Caco-2 (cell line): ENCODE results near the genes HNRNPUL2, NXF1 and STX5.

GRCh38 chr11:61910732-61911267, 6.6 kb downstream of the RAB3IL1 start:
- PRO-cap, result no peak
- RRBS, result no CpG with 5 or more reads among the region's 3 CpGs

DNA sequence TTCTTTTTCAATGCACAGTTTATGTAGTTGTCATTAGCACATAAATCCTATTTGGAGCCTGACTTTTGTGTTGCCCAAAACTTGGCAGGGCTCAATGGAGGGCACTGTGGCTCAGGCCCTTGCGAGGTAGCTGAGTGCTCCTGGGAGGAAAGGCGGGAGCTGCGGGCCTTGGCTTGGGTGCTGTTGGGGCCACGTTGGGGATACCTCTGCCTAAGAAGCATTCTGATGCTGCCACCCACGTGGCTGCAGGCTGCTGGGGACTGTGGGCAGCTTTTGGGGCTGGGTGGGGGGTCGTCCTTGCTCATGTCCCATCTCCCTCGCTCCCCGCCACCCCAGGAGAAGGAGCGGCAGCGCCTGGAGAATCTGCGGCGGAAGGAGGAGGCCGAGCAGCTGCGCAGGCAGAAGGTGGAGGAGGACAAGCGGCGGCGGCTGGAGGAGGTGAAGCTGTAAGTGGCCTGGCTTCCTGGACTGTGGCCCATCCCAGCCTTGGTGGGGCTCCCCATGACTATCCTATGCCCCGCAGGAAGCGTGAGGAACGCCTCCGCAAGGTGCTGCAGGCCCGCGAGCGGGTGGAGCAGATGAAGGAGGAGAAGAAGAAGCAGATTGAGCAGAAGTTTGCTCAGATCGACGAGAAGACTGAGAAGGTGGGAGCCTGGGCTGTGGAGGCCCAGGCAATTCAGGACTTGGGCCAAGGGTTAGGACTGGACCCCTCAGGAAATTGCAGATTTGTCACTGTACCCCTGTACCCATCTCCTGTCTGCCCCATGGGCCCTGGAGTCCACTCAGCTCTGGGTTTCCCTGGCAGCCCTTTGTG, 21.0 kb downstream of the INCENP start:
- PRO-cap, result no peak
- RRBS, result no CpG with 5 or more reads among the region's 26 CpGs

DNA sequence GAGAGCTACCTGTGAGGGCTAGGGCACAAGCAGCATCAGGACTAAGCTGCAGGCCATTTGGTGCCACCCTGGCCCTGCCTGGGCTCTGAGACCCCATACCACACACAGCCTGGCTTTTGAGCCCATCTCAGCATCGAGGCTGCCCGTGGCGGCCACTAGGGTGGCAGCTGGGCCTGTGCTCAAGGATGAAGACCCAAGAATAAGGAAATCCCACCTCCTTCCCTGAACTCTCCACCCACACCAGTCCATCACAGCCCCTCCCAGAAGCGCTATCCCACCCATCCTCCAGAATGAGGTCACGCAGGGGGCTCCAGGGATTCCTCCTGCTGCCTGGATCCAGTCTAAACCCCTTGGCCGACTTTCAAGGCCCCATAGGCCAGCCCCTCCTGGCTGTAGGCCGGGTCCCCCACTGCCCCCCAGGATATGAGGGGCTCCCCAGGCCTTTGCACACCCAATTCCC, 19.0 kb upstream of the SCGB1A1 start:
- PRO-cap, result no peak
- RRBS, result no CpG with 5 or more reads among the region's 7 CpGs

DNA sequence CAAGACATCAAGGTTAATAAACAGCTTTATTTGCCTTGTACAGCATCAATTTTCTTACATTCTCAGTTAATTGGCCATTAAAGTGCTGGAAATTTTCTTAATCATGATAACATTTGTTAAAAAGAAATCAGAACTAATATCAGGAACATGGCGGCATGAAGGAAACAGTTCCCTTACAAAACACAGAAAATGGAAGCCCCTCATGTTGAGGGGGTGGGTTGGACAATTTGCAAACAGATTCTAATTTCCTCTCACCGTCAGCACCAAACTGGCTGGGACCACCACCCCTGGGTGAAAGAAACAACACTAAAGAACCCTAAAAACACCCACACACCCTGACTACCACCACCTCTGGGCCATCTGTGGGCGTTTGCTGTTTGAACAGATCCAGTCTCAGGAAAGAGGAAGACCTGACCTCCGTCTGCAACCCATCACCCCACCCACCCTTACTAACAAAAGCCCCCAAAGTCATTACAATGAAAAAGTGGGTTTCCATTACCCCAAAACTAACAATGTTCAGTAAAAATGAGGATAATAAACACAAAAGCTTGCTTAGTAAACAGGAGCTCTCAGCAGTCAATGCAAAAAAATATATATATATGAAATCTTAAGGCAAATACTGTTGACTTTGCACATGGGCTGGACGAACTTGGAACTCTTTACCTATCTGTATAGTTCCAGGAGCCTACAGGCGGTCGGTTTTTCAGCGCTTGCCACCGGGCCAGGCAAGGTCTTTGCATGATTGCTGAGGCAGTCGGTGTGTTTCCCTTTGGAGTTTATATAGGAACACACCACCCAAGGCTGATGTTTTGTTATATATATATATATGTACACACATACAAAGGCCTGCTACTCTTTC, 30.5 kb downstream of the AHNAK start:
- PRO-cap, result no peak
- RRBS, result no CpG with 5 or more reads among the region's 10 CpGs

GRCh38 chr11:62542124-62542439, 4.5 kb downstream of the AHNAK start:
- PRO-cap, result no peak
- RRBS, result no CpG with 5 or more reads among the region's 3 CpGs

- PRO-cap, result no peak
- RRBS, result no CpG with 5 or more reads among the region's 3 CpGs
These were observed 4.2 kb downstream of the AHNAK start for GRCh38 chr11:62542440-62542747.

DNA sequence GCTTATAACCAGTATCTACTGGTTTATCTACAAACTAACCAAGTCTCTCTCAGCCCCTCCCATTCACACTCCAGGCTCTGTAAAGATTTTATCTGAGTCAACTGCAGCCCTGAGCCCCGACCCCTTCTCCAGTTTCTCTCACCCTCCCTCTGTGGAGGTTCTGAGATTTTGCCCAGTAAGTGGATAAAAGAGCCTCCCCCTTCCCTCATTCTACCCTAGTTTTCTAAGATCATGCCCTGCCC, 9.2 kb upstream of the AHNAK start:
- PRO-cap, result no peak
- RRBS, result no CpG with 5 or more reads among the region's 1 CpG

- PRO-cap, result no peak
- RRBS, result no CpG with 5 or more reads among the region's 1 CpG
These were observed 1.3 kb upstream of the TUT1 start for GRCh38 chr11:62592737-62592984.

DNA sequence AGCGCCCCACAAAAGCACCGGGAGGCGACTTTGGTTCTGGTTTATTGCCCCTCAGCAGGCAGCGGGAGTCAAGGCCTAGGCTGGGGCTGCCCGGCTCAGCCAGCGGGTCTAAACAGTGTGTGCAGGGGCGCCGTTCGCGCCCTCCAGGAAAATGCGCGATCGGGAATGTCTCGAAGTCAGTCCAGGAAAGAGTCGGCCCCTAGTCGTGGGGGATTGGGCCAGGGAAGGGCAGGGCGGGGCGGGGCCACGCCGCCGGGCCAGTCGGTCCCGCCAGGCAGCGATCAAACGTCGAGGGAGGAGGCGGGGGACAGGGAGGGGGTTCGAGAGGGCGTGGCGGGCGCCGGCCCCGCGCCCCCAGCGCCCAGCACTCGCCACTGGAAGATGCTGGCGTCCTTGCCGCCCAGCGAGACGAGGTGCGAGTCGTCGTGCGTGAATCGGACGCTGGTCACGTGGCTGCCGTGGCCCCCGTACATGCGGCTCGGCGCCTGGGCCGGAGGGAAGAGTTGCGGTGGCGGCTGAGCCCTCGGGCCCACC, 596 bp upstream of the MTA2 start:
- PRO-cap, result bidirectional peak, plus-strand start at position 470 of the sequence, minus-strand start at position 189 of the sequence
- RRBS, result 3% methylated on average over 18 of the region's 56 CpGs

DNA sequence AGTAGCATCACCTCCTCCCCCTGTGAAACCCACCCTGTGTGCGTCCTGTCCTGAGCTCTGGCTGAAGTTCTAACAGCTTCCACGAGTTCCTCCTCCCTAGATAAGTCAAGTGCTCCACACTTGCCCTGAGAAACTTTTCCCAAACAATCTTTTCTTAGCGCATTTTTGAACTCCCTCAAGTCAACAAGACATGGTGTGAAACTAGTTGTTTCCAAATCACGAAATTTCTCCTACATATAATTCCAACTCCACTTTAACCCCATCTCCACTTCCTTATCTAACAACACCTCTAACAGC, 1.7 kb upstream of the MTA2 start:
- PRO-cap, result no peak
- RRBS, result no CpG with 5 or more reads among the region's 4 CpGs

DNA sequence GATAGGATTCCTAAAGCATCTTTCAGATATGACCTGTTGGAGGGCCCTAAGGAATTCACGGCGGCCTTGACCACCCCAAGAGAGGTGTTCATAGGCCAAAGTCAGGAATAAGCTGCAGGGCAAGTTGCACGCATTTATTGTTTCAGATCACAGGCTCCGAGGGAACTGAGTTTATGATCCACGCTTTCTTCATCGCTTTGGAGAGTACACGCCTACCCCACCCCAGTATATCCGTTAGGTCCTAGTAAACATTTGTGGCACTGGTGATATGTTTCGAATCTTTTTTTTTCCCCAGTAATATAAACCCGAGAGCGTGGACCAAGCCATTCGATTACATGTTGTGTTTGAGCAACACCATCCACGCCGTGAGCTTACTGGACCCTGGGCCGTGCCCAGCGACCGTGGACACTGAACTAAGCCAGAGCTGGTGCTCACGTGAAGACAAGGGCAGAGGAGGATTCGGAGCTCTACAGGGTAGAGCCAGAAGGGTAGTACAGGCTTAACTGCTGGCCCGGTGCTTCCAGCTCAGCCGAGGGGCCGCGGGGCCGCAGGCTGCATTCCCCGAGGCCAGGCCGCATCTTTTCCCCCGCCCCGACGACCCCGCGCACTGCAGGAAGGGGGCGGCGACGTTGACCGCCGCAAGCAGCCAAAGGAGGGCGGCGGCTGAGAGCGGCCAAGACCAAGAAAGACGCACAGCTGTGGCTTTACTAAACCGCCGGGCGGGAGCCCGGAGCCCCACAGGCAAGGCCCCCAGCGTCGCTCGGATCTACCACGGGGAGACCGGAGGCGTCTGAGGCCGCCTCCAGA, 579 bp downstream of the GANAB start:
- PRO-cap, result bidirectional peak, plus-strand start at position 450 of the sequence, minus-strand start at position 402 of the sequence; bidirectional peak, plus-strand start at position 649 of the sequence, minus-strand start at position 583 of the sequence
- RRBS, result 5% methylated on average over 8 of the region's 51 CpGs

DNA sequence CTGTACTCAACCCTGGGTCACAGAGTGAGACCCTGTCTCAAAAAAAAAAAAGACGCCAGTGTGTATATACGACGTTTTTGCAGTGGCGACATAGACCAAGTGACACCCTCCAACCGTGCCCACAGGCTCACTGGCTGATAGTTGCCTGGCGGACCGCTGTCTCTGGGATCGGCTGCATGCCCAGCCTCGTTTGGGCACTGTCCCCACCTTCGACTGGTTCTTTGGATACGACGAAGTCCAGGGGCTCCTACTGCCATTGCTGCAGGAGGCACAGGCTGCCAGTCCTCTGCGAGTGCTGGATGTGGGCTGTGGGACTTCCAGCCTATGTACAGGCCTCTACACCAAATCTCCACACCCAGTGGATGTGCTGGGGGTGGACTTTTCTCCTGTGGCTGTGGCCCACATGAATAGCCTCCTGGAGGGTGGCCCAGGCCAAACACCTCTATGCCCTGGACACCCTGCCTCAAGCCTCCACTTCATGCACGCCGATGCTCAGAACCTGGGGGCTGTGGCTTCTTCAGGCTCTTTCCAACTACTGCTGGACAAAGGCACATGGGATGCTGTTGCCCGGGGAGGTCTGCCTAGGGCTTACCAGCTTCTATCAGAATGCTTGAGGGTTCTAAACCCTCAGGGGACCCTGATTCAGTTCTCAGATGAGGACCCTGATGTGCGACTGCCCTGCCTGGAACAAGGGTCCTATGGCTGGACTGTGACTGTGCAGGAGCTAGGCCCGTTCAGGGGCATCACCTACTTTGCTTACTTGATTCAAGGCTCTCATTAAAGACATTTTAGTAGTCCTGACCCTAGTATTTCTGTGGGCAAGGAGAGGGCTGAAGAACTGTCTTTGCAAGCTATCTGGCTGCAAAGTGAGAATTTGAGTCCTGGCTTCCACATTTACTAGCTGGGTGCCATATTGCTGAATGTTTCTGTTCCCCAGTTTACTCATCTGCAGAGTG, 1.4 kb downstream of the CSKMT start:
- PRO-cap, result no peak
- RRBS, result no CpG with 5 or more reads among the region's 18 CpGs

- PRO-cap, result no peak
- RRBS, result no CpG with 5 or more reads among the region's 4 CpGs
These were observed 1.9 kb upstream of the UBXN1 start for GRCh38 chr11:62680773-62681224.

- PRO-cap, result no peak
- RRBS, result no CpG with 5 or more reads among the region's 10 CpGs
These were observed 1.2 kb upstream of the LRRN4CL start for GRCh38 chr11:62690406-62690982.

DNA sequence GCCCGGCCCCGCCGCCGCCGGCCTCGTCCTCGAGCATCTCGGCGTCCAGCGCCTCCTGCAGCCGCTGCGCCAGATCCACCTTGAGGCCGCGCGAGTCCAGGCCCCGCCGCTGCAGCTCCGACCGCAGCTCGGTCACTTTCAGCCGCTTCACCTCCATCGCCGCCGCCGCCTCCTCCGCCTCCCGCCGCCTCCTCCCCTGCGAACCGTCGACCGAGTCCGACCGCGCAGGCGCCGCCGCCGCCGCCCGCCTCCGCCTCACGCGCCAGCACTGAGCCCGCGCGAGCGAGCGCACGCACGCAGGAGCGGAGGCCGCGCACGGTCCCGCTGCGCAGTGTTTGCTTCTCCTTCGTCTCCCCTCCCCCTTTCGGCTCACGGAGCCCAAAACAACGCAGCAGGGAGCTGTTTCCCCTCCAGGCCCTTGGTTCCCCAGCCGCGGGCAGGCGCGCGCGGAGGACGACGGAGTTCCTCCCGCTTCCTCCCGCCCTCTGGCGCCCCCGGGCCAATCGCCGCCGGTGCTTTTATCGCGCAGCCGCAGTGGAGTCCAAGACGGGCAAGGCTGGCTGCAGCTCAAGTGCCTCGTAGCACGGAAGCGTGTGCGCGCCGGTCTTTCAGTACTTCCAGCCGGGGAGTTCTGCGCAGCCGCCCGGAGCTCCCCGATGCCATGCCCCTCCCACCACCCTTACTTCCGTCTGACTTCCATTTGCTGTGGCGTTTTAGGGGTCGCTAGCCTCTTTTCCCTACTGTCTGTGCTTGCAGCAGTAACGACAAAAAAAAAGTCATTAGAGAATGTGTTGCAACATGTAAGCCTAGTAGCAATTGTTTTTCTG, at the start of gene HNRNPUL2:
Gene HNRNPUL2, minus strand, starts transcription at position 458 of the 827 bp plus-strand sequence.
- PRO-cap, result bidirectional peak, plus-strand start at position 271 of the sequence, minus-strand start at position 218 of the sequence; bidirectional peak, plus-strand start at position 682 of the sequence, minus-strand start at position 458 of the sequence
- RRBS, result 3% methylated on average over 10 of the region's 95 CpGs

DNA sequence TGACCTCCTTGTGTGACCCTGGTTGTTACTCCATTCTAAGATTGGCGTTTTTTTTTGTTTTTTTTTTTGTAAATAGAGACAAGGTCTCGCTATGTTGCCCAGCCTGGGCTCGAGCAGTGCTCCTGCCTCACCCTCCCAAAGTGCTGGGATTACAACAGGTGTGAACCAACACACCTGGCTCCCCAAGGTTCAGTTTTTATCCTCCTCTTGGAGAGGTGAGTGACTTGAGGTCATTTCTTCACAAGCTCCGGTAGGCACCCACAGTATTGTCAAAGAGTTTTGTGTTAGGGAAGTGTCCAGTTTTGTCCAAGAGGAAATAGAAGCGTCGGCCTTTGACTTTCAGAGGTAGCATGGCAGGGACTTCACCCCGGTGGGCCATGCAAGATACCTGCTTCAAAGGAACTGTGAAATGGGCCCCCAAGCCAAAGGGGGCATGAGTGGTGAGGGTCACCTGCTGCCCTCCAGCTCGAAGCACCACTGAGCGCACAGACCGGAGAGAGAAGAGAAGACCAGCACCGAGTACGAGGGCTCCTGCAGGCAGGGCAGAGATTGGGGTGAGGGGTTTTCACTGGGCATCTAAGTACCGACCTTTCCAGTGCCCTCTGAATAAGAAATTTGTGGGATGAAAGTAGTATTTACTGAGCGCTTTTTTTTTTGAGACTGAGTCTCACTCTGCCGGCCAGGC, 1.3 kb downstream of the TMEM223 start:
- PRO-cap, result no peak
- RRBS, result 82% methylated on average over 2 of the region's 15 CpGs

DNA sequence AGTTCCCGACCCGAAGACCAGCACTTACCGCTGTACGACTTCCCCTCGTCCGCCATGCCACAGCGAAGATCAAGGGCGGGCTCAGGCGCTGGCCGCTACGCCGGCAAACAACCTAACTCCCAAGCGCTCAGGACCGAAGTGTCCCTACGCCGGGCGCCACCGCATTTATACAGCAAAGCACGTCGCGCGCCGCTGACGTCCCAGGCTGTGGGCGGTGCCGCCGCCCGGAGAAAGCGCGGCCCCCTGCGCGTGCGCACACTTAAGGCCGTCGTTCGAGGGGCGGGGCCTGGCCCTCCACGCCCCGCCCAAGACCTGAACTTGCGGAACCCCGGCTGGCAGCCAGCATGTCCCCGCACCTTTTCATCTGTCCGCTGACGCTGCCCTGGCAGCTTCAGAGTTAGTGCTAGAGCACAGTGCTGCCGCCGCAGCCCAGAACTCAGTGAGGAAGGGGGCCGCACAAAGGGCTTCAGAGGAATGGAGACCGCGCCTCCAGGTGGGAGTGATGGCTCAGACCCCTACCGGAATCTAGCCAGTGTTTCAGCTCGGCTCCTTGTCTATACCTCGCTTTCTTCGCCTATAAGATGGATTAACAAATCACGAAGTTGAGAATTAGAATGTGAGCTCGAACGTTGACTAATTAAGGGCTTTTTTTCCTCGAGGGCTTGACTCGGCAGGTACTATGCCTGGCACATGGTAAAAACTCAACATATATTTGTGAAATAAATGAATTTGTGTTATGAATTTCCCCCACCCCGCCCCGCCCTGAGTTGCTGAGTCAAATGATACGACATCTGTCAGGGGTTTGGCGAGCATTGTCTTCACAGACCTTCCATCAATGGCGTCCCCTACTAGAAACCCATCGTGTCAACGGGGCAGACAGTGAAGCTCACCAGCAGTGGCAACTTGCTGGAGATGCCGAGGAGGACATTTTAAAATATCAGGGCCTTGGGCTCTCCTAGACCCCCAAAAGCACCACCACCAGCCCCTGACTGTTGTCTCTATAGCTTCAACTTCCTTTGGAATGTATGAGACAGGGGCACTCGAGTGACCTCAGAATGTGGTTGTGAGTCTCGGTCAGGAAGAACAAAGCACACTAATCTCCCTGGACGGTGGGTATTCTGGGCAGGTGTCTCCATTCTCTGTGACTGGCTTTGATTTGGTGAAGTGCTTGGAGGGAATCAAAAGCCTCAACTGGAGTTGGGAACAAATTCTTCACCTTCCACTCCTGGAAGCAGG, at the start of gene NXF1:
Gene NXF1, minus strand, starts transcription at position 140 of the 1,236 bp plus-strand sequence.
- PRO-cap, result bidirectional peak, plus-strand start at position 374 of the sequence, minus-strand start at position 140 of the sequence; bidirectional peak, plus-strand start at position 1,086 of the sequence, minus-strand start at position 1,023 of the sequence
- RRBS, result 3% methylated on average over 23 of the region's 69 CpGs

GRCh38 chr11:62831939-62832604, at the start of gene STX5:
STX5 (minus strand) TSS chr11:62832051.
- PRO-cap, result bidirectional peak, plus-strand start at chr11:62832244, minus-strand start at chr11:62832051
- RRBS, result 7% methylated on average over 6 of the region's 58 CpGs

- PRO-cap, result no peak
- RRBS, result 3% methylated on average over 12 of the region's 37 CpGs
These were observed 496 bp downstream of the WDR74 start for GRCh38 chr11:62838749-62839438.

- PRO-cap, result no peak
- RRBS, result no CpG with 5 or more reads among the region's 20 CpGs
These were observed 6.8 kb upstream of the CHRM1 start for GRCh38 chr11:62927729-62928523.